ENCODE measurements around a stretch of chr1.

DNA sequence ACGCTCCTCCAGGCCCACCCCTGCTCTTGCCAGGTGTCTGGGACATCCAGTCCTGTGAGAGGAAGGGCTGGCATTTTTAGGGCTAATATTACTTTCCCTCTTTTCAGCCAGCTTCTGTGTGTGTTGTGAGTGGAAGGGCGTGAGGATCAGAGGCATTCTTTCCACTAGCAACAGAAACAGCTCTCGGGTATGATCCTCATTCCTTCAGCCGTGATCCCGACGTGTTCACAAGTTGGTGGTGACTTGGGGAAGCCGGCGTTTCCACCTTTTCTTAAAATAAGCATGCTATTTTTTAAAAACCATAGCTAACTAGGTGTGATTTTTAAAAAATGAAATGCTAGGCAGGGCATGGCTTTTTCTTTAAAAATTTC is 834 bp upstream of the GPR157 start:
- RRBS = no CpG with 5 or more reads among the region's 8 CpGs

DNA sequence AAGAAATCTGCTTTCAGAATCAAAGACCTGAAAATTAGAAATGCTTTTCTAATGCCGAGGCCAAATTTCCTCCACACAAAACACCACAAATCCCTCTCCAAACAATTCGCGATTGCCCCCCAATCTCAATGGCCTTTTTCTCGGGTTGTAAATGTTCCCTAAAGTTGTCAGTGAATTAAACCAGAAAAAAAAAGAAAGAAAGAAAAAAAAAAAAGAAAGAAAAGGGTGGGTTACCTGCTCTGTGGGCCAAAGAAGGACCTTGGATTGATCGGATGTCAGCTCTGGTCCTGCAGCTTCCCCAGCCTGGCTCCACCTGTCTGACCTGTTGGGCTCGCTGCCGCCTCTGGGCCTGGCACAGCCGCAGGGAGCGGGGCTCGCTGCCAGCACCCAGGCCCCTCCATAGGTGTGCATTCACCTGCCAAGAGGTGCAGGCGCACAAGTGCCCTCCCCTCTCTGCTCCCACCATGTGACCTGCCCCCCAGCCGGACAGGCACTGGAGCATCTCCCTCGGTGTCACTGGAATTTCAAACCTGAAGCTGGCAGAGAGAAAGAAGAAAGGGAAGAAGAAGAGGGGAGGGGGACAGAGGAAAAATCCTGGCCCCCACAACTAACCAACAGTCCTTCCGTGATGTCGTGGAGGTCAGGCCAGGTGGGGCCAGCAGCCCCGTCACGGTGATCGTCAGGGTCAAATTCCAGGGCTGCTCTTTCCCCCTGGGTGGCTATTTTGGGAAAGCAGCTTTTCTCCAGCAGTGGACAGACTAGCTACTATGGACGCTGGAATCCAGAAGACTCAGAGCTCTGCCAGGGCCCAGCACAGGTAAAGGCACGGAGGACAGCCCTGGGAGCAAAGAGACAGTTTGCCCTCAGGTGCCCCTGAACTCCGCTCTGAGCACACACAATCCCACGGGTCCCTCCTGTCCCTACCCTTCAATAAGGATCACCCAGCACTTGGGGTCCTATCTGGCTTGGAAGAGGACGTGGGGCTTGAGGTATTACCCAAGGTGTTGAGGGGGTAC is 33.2 kb upstream of the GPR157 start:
- RRBS = no CpG with 5 or more reads among the region's 23 CpGs

GRCh38 chr1:9291806-9292479 is 751 bp upstream of the SPSB1 start:
- RRBS = 33% methylated on average over 4 of the region's 30 CpGs

DNA sequence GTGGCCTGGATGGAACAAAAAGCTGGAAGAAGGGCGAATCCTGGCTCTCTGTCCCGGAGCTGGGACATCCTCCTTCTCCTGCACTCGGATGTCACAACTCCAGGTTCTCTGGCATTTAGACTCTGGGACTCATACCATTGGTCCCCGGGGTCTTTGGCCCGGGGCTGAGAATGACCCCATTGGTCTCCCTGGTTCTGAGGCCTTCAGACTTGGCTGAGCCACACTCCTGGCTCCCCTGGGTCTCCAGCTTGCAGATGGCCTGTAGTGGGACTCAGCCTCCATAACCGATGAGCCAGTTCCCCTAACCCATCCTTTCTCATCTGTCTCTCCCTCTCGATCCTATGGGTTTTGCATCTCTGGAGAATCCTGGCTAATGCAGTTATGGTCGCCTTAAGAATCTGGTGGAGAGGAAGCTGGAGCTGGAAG is 11.4 kb downstream of the SPSB1 start:
- RRBS = 89% methylated on average over 3 of the region's 8 CpGs

DNA sequence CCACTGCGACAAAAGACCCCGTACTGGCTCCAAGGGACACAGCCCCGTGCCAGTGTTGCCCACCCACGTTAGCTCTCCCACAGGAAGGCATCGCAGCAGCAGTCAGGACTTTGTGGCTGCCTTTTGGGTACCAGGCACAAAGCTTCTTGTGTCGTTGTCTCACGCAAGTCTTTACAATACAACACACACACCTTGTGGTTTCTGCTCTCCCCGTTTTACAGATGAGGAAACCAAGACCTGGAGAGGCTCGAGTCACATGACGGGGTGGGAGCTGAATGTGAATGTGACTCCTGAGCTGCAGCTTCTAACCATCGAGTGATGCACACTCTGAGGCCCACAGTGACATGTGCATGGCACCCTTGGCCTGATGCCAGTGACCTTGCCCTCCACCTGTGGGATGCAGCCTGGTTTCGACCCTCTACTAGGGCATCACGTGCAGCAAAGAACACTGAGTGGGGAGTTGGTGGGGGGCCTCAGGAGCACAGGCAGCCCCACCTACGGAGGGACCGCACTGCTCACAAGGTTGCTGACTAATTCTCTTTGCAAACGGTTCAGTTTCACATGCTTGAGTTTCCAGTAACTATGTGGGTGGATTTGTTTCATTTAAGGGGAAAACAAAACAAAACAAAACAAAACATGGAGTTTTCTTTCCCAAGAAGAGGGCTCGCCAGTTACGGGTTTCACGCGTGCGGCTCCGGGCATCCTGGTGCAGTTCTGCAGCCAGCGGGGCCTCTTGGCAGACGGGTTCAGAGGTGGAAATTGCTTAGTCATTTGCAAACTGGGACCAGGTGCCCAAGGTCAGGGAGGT is 22.8 kb downstream of the SPSB1 start:
- RRBS = no CpG with 5 or more reads among the region's 24 CpGs

DNA sequence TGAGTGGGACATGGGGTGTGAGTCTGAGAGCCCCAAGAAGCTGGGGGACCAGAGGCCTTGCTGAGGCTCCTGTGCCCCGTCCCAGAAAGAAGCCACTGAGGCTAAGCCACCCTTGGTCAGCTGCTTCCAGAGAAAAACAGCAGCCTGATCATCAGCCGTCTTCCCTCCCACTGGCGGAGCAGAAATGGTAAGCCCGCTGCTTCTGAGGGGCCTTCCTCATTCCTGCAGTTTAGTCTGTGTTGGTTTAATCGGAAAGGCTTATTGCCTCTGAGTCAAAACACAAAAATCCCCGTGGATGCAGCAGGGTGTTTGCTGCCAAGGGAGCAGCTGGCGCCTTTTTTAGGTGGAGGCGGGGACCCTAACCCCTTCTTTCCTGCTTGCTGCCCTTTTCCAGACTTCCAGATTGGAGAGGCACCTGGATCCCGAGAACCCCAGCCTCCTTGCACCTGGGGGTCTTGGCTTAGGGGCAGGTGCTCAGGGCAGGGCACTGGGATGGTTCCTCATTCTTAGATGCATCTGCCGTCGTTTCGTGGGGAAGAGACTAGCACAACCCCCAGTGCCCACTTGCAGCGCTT is 34.0 kb downstream of the SPSB1 start:
- RRBS = no CpG with 5 or more reads among the region's 13 CpGs

DNA sequence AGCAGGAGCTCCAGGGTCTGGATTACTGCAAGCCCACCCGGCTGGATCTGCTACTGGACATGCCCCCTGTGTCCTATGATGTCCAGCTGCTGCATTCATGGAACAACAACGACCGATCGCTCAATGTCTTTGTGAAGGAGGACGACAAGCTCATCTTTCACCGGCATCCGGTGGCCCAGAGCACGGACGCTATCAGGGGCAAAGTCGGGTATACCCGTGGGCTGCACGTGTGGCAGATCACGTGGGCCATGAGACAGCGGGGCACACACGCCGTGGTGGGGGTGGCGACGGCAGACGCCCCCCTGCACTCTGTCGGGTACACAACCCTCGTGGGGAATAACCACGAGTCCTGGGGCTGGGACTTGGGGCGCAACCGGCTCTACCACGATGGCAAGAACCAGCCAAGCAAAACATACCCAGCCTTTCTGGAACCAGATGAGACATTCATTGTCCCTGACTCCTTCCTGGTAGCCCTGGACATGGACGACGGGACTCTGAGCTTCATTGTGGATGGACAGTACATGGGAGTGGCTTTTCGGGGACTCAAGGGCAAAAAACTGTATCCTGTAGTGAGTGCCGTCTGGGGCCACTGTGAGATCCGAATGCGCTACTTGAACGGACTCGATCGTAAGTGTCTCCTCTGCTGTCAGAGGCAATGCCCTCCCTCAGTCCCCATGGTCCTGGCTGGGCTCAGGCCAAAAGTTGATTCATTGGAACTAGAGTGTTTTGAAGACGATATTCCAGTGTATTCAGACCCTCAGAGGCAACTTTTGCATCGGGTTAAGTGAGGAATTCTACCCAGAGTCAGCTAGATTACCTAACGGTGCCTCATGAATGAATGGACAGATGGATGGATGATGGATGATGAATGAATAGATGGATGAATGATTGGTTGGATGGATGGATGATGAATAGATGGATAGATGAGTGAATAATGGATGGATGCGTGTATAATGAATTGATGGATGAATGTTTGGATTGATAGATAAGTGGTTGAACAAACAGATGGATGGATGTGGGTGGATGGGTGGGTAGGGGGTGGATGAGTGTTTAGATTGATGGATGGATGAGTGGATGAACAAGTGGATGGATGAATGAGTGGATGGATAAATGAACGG is 63.6 kb downstream of the SPSB1 start:
- RRBS = 94% methylated on average over 3 of the region's 39 CpGs

- RRBS = no CpG with 5 or more reads among the region's 11 CpGs
Measured at GRCh38 chr1:9421893-9422416, 117.3 kb upstream of the SLC25A33 start.

- RRBS = no CpG with 5 or more reads among the region's 58 CpGs
Measured at GRCh38 chr1:9428267-9429359, 110.7 kb upstream of the SLC25A33 start.

GRCh38 chr1:9439147-9439762 is 100.0 kb upstream of the SLC25A33 start:
- RRBS = no CpG with 5 or more reads among the region's 9 CpGs

DNA sequence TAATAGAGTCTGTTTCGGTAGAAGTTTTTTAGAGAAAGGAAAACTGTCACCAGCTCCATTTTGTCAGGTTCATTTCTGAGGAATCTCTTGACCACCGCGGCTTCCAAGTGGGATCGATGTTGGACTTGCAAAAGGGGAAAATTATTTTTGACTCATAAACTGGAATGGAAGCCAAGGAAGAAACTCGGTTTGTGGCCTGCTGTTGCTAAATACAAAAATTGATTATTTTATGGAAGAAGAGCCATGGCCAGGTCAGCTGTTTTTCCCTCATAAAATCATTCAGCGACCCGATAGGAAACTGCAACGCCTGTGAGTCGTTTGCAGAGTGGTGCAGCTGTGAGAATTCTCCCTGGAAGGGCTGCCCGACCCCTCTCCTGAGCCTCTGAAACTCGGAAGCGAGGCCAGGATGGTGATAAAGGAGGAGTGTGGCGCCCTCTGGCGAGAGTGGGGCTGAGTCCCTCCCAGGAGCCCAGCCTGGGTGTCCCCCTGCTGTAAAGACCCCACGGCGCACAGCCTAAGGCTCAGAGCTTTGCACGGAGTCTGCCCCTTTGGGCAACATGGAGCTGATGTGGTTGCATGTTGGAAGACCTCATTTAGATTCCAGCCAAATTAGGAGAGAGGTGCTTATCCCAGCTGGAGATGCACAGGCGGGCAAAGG is 83.6 kb upstream of the SLC25A33 start:
- RRBS = no CpG with 5 or more reads among the region's 18 CpGs

DNA sequence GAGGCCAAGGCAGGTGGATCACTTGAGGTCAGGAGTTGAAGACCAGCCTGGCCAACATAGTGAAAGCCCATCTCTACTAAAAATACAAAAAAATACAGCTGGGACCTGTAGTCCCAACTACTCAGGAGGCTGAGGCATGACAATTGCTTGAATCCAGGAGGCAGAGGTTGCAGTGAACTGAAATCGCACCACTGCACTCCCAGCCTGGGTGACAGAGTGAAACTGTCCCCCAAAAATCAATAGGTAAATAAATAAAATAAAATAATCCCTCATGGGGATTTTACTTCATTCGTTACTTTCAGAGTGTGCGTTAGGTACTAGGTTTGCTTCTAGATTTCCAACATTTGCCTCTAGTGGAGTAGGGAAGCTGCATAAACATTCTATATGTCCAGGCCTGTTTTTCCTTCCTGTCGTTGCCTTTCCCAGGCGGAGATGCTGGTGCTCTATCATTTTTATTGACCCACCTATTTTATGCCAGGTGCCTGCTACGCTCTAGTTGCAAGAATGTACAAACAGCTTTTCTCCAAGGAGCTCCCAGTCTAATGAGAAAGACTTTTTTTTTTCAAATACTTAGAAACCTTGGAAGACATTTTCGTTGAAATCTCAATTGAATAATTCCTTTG is 12.0 kb downstream of the SLC25A33 start:
- RRBS = no CpG with 5 or more reads among the region's 7 CpGs

DNA sequence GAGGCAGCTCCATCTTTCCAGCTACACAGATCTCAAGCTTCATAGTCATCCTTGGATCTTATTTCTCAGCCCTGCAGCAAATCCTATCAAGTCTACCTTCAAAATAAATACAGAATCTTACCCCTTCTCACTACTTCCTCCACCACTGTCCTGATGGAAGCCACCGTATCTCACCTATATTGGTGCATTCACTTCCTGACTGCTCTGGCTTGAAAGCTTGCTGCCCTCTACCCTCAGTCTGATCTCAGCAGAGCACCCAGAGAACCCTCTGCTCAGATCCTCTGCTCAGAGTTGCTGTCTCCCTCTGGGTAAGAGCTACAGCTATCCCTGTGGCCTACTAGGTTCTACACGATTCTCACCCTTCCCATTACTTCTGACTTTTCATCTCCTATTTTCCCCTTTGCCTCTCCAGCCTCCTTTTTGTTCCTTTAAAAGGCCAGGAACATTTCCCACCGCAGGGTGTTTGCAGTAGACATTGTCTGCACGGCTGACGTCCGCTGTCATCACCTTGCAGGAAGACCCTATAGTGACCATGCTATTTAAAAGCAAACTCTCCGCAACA is 19.4 kb downstream of the SLC25A33 start:
- RRBS = no CpG with 5 or more reads among the region's 7 CpGs

GRCh38 chr1:9630995-9631357 is 20.6 kb upstream of the PIK3CD start:
- RRBS = no CpG with 5 or more reads among the region's 4 CpGs

- RRBS = no CpG with 5 or more reads among the region's 9 CpGs
Measured at GRCh38 chr1:9691090-9691639, 39.6 kb downstream of the PIK3CD start.

- RRBS = no CpG with 5 or more reads among the region's 7 CpGs
Measured at GRCh38 chr1:9843383-9843878, 19.7 kb upstream of the CLSTN1 start.

DNA sequence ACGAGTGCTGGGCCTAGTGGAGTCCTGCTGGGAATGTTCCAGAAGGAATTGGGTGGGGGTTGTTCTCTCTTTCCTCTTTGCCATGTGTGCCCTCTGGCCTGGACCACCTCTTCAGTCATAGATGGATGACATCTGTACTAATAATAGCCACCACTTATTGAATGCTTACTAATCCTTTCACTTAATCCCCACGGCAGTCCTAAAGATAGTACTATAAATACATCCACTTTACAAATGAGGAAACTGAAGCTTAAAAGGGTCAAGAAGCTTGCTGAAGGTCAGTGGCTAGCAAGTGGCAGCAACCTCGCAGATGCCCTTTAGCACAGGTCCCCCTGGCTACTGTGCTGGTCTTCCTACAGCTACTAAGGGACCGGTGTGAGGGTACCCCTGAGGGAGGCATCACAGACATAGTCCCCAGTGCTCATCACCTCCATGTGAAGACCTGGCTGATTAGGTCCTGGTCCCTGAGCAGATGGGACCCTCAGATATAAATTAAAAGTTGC is 55.2 kb upstream of the KIF1B start:
- RRBS = no CpG with 5 or more reads among the region's 4 CpGs

DNA sequence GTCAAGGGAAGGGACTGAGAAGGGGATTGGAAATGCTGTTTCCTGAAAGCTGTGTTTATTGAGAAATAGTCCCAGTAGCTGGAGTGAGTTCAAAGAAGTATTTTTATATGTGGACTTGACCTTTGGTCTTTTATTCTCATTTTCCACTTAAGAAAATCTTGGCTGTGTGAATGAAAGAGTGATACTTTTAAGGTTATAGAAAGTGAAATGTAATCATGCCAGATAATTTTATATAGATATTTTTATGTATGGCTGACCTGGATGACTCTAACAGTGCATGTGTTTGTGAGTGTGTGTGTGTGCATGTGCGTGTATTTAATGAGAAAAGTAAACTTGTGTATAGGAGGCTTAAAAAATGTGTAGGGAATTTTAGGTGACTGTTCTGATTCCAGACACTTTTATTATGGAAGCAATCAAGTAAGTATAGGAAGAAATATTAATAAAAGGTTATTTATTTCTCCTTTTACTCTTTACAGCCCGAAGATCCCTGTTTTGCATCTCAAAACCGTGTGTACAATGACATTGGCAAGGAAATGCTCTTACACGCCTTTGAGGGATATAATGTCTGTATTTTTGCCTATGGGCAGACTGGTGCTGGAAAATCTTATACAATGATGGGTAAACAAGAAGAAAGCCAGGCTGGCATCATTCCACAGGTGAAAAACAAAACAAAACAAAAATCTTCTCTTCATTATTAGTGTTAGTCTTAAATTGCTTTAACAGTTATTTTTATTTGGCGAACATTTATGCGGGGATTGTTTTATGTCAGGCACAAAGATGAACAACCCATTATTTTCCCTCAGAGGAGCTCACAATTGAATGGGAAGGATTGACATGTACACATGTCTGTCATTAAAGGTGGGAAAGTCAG is 47.9 kb downstream of the KIF1B start:
- RRBS = no CpG with 5 or more reads among the region's 6 CpGs

- RRBS = no CpG with 5 or more reads among the region's 2 CpGs
Measured at GRCh38 chr1:10376682-10377096, 22.2 kb upstream of the PGD start.

GRCh38 chr1:10510496-10511354 is 36.0 kb downstream of the PEX14 start:
- RRBS = no CpG with 5 or more reads among the region's 10 CpGs

All from zone of skin (tissue), 1 donor.